GM06990 (cell line): ENCODE data around the genes MYOCD and TEKT3.

- RRBS, result no CpG with 5 or more reads among the region's 4 CpGs
Measured at GRCh38 chr17:12084228-12085065, 63.8 kb downstream of the MAP2K4 start.

DNA sequence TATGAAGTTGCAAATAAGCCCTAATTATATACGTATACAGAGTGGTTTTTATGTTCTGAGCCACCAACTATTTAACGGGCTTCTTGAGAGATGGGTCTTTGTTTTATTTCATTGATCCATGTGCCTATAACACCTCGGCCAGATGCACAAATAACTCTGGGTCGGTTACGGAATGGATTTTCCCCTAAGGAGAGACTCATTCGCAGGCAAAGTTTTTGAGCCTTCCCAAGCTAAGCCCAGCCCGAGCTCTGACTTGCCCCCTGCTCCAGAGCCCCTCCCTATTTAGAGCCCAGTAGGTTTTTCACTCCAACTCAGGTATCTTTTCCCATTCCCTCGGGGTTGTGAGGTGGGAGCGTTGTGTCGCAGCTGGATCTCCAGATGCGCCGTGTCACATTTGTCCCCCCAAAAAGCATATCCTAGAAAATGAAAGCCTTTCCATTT is 841 bp upstream of the MYOCD start:
- RRBS, result no CpG with 5 or more reads among the region's 12 CpGs

GRCh38 chr17:12665270-12666361 is at the start of gene MYOCD:
Gene MYOCD, plus strand, starts transcription at chr17:12665890.
- RRBS, result 14% methylated on average over 26 of the region's 78 CpGs

DNA sequence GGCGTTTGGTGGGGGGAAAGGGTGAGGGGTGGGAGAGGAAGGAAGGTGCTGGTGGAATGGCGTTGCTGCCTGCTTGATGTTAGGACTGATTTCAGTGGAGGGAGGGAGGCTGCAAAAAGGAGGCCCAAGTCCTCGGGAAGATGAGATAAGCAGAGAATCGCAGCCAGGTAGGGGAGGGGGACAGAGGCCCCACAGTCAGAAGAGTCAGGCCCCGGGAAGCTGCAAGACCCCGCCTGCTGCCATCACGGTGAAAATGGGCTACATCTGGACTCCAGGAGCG is 1.1 kb downstream of the ARHGAP44 start:
- RRBS, result no CpG with 5 or more reads among the region's 8 CpGs

DNA sequence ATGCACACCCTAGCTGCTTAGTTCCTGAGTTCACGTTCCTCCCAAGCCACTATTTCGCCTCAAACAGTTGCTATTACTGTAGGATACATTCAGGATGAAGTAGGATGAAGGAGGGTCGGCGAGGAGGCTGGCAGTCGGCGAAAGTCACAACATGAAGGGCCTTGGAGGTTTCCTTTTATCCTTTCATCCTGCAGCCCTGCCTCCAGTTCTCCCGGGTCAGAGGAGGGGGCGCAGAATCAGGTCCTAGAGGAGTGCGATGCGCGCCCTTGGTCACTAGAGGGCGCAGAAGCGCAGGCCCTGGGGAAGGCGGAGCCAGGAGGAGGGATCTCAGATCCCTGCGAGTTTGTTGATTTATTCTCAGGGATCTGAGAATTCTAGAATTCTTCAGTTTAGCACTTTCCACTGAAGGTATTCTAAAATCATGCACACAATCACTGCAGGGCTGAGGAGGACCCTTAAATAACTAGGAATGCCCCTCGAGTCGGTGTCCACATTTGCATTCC is 6.6 kb upstream of the ELAC2 start:
- RRBS, result no CpG with 5 or more reads among the region's 17 CpGs

DNA sequence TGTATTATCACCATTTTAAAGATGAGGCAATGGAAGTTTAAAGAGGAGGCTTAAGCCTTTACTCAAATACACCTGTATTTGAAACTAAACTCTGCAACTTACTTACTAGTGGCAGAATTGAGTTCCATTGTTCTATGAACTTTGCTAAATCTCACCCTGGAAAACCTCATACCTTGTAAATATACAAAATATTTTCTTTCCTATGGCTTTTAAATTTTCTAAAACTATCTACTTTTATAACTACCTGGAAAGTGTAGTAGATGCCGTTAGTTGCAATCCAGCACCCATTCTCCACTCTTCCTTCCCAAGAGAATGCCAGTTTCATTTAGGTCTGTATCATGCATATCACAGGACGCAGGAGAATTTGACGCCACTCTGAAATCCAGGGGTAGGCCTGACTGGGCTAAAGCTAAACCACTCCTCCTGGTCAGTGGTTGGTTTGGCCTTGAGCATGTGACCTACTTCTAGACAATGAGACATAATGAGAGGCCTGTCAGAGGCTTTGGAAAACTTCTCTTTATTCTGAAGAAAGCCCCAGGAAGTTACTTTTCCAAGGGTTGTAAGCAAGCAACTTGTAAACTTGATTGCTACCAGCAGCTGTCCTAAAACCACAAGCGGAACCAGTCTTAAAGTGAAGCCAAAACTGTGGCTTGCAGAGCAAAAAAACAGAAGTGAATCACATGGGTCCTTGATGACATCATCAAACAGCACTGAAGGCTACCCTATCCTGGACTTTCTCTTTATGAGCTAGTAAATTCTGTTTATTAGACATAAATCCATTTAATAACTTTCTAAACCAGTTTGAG is 138.3 kb upstream of the COX10 start:
- RRBS, result no CpG with 5 or more reads among the region's 4 CpGs

DNA sequence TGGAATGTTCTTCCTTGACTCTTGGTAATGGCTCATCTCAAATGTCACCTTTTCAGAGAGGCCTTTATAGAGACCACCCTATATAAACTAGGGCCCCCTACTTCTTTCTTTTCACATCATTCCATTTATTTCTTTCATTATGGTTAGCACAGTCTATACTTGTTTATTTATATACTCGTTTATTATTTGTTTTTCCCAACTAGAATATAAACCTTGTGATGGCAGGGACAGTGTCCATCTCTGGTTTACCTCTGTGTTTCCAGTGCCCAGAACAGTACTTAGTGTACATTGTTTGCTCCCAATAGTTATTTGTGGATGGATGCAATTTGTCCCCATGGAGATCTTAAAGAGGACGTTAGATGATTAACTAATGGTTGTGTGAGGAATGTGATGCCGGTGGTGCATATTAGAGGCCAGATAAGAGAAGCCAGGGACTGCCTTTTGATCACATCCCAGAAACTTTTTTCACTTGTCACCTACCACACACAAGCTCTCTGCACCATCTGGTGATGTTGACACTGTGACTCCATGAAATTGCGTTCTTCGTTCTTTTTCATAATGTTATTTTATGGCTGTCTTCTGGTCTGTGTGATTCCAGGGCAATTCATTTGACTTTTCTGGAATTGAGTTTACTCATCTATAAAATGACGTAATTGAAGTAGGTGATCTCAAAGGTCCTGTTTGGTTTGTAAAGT is 1.0 kb downstream of the COX10 start:
- RRBS, result no CpG with 5 or more reads among the region's 6 CpGs

DNA sequence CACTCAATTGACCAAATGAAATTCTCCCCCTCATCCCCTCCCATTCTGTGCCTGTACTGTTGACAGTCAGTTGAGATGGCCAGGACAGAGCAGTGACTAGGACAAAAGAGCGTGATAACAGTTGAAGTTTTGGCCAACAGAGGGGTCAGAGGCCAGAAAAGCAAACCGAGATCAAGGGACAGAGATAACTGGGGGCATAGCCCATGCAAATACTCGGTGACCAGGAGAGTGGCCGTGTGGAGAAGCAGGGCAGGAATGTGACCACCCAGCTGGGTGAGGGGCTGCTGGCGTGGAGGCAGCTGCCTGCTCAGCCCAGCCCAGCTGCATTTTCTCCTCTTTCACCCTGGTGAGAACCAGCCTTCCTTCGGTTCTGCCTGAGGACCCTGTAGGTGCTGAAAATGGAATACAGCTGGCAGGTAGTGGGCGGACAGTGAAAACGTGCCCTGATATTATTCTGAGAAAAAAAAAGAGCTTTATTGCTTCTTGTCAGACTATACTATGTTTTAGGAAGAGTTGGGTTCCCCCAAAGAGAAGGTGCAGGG is 72.3 kb downstream of the HS3ST3B1 start:
- RRBS, result no CpG with 5 or more reads among the region's 8 CpGs

- RRBS, result no CpG with 5 or more reads among the region's 2 CpGs
Measured at GRCh38 chr17:14738539-14738701, 437.5 kb downstream of the HS3ST3B1 start.

GRCh38 chr17:14834436-14834898 is 430.7 kb downstream of the PMP22 start:
- RRBS, result no CpG with 5 or more reads among the region's 17 CpGs

GRCh38 chr17:15092166-15092805 is 172.8 kb downstream of the PMP22 start:
- RRBS, result no CpG with 5 or more reads among the region's 4 CpGs

DNA sequence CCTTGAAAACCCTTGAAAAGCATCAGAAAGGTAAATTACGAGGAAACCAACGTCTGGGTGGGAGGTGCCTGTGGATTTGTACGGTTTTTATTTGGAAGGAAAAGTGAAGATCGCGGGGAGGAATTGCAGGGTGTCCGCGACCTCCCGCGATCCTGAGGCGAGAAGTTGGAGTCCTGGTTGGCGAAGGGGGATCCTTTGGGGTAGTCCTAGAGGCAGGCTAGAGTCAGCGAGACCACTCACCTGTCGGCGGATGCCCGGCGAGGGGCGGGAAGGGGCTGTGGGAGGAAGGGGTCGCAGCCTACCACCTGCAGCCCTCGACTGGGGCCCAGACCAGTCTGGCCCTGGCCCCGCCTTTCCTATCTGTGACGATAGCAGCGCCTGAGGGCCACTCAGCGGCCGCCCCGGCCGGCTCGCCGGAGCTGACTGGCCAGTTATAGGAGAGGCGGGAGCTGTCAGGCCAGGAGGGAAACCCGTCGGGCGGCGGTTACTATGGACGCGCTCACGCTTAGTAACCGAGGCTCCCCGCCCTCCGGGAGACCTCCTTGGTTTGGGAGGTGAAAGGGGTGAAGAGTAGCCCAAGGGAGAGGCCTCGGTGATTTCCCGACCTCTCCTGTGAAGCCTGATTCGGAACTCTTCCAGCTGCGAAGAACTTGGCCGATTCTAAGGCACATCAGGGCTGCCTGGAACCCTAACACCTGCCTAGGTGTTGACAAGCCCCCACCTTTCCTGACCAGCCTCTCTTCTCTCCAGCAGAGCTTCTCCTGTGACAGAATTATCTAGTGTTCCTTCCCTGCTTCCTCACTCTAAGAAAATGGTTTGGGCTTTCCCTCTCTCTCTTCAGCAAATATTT is at the start of gene TEKT3:
Gene TEKT3 (minus strand): TSS at position 320 of the 850 bp plus-strand sequence.
- RRBS, result 3% methylated on average over 7 of the region's 44 CpGs

GRCh38 chr17:15436225-15436946 is 31.0 kb downstream of the CDRT4 start:
- RRBS, result no CpG with 5 or more reads among the region's 4 CpGs

DNA sequence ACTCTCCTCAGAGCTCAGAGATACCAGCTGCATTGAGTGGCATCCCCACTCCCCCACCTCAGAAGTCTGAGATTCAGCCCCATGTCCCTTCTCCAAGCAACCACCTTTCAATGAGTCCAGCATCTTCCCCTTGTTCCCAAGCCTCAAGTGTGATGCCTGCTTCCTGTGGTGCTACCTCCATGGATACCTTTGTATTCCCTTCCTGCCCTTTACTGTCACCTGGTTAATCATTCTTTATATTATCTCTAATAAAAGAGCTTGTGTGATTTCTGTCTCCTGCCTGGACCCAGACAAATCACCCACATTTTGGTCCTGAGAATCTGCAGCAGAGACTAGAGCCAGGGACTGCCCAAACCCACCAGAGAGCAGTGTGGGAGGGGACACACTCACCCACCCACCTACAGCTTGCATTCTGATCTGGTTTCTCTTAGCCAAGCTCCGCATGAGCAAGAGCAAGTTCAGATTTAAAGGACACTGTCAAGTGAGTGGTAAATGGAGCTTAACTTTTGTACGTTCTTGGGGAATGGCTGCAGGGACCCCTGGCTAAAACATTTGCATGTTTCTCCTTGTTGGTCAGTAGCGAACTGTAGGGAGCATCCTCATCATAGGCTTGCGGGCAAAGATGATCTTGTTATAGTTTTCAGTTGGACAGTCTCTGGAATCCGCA is 30.1 kb downstream of the CDRT4 start:
- RRBS, result no CpG with 5 or more reads among the region's 5 CpGs

DNA sequence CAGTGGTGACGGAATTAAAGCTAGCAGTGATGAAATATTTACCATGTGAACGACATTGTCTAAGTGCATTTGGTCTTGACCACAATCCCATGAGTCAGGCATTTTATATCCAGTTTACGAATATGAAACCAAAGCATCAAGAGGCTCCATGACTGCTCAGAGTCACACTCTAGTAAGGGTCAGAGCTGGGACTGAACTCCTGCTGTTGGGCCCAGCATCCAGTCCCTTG is 61.1 kb upstream of the ADORA2B start:
- RRBS, result no CpG with 5 or more reads among the region's 3 CpGs

GRCh38 chr17:15914258-15915309 is 30.3 kb upstream of the ADORA2B start:
- RRBS, result no CpG with 5 or more reads among the region's 9 CpGs

DNA sequence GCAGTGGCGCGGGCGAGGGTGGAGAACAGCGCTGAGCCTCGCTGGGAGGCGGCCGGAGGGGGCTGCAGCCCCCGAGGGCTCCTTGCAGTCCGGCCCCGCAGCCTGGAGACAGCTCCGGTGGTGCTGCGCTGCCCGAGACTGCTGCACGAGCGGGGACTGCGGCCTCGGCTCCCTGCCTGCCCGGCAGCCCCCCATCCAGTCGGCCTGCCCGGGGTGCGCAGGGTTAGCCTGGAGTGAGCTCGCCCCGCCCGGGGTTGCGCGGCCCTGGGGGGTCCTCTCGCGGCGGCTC is 473 bp upstream of the ADORA2B start:
- RRBS, result 5% methylated on average over 20 of the region's 29 CpGs

GRCh38 chr17:15951995-15952636 is 7.2 kb downstream of the ADORA2B start:
- RRBS, result no CpG with 5 or more reads among the region's 9 CpGs

DNA sequence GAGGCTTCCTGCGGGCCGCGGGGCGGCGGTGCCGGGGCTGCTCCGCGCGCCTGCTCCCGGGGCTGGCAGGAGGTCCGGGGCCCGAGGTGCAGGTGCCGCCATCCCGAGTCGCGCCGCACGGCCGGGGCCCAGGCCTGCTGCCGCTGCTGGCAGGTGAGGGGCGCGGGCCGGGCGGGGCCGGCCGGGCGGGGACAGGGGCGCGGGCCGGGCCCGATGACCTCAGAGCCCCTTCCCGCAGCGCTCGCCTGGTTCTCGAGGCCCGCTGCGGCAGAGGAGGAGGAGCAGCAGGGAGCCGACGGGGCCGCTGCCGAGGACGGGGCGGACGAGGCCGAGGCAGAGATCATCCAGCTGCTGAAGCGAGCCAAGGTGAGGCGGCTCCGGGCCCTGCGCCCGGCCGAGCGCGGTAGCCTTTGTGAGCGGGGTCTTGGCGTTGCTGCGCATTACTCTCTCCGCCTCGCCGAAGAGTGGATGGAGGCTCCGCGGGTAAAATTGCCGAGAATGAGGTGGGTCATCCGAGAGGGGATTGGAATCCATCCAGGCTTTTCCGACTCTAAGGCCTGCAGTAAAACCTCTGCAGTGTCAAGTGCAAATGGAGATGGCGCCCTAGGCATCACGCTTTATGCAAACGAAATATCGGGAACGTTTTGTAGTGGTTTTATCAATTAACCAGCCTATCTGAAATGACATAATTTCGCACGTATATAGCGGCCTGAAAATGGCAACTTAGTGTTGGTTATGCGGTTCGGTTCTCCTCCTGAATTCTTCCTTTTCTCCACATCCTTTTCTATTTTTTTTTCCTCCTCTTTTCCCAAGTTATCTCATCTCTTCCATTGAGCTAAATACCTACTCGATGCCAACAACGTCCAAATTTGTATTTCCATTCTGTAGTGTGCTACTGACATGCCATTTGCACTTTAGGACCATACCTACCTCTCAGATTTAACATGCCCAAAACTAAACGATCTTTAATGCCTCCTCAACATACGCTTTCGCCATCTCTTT is 557 bp downstream of the TTC19 start:
- RRBS, result 3% methylated on average over 19 of the region's 79 CpGs

DNA sequence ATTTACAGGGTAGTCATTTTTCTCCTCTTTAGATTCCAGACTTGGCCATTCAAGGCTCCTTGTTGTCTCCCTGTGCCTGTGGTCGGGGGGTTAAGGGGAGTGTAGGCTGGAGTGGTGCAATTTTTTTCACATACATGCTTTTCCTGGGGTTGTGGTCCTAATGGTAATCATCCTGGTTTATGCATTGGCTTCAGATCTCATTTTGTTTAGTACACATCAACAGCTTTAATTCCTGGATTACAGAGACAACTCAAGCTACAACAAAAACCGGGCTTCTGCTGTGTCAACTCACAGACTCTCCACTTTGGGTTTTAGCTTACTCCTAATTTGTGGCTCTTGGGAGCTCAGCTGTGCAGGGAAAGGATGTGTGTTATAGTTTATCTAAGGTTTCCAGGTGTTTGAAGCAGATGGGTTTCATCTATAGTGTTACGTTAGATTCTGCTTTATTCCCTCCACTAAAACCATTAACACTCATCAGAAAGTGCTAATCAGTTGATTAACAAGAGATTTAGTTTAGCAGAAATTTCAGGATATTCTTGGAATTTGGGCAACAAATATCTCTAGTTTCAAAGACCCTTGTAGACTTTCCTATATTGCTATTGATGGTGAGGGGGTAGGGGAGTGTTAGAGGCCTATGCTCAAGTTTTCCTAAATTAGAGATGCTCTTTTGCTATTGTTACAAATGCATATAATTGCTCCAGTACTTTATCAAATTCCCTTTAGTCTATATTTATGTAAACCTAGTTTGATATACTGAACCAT is 22.5 kb downstream of the TTC19 start:
- RRBS, result no CpG with 5 or more reads among the region's 3 CpGs